ENCODE data around the gene KIF17.

GRCh38 chr1:20717384-20718422 is at the start of gene KIF17:
Gene KIF17 (minus strand): TSS chr1:20718007.
- PRO-cap: no peak

GRCh38 chr1:20875537-20876110 is 88.5 kb upstream of the HP1BP3 start:
- PRO-cap: no peak

DNA sequence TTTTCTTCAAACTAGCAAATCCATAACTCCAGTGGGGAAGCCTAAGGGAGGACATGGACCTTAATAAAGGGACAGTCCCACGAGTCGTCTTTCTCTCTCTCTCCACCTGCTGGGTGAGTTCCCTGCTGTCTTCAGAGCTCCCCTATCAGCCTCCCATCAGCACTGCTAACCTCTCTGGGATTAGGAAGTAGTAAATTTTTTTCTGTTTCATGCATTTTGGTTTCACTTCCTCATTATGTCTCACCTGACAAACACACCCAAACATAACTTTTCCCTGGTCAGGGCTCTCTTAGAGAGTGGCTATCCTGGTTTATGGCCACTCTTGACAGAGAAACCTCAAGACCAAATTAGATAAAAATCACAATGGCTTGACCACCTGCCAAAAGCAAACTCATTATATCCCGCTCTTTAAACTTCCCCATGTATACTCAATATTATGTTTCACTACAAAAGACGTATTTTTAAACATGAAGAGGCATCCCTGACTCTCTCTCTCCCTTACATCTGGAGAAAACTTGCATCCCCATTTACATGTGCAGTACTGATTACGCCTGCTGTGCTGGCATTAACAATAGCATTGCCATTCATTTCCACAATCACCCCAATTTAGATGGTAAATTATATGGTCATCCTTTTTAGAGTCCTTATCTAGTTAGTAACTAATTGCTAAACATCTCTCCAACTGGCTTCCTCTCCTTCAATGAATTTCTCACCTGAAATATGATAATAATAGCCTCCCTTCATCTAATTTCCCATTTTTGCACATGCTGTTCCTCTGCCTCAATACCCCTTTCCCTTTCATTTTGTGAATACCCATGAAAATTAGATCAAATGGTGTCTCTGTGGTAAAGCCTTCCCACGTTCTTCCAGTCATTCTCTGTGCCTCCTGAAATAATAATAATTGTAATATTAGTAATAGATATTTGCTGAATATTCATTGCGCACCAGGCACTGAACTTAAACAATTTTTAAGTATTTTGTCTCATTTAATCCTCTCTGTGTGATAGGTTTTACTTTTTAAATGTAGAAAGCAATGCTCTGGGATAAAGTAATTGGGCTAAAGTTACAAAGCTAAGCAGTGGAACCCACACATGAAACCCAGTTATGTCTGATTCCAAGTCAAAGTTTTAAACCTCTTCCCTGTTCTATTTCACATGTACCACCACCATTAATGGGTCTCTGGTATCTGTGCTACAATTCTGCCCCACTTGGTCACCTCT is 178.2 kb upstream of the HP1BP3 start:
- PRO-cap: no peak

- PRO-cap: no peak
Measured at GRCh38 chr1:21149389-21149835, 27.3 kb downstream of the EIF4G3 start.

GRCh38 chr1:21156088-21157142 is 20.3 kb downstream of the EIF4G3 start:
- PRO-cap: no peak

DNA sequence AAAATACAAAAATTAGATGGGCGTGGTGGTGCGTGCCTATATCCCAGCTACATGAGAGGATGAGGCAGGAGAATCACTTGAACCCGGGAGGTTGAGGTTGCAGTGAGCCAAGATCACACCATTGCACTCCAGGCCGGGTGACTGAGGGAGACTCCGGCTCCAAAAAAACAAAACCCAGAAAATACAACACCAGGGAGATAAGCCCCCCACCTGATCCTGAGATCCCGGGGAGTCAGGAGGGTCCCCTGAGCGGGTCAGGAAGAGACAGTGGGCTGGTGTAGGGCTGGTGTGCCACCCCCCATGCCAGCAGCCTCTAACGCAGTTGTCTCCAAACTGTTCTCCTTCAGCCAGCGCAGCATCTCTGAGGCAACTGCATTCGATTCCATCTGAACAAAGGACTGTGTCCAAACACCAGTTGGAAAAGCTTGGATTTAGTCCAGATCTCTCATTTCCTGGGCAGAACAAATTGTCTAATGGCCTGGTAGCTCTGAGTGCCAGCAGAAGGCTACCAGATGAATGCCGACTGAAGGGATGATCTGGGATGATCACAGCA is 44.0 kb upstream of the EIF4G3 start:
- PRO-cap: no peak

GRCh38 chr1:21280635-21280976 is 9.7 kb downstream of the ECE1 start:
- PRO-cap: no peak

GRCh38 chr1:21570189-21570498 is 60.9 kb downstream of the ALPL start:
- PRO-cap: no peak

GRCh38 chr1:21726844-21727488 is 56.0 kb downstream of the USP48 start:
- PRO-cap: no peak

DNA sequence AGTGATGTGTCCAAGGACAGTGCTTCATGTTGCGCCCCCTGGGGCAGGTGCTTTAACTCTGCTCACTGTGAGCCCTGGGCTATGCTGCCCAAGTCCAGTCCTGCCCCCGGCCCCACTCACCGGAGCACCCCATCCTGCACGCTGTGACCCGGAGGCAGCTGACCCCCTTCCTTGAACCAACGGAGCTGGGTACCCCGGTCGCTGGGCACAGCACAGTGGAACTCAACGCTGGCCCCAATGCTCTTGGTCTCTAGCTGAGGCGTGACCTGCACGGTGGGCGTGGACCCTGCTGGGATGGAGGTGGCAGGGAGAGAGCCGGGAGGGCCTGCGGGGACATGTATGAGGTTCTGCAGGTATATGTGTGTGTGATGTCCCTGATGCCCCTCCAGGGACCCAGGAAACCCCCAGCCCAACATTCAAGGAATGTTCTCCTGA is 24.6 kb downstream of the LDLRAD2 start:
- PRO-cap: no peak

GRCh38 chr1:21887863-21888203 is 49.3 kb downstream of the HSPG2 start:
- PRO-cap: no peak

GRCh38 chr1:21898373-21899123 is 38.6 kb downstream of the HSPG2 start:
- PRO-cap: no peak

GRCh38 chr1:21905877-21907274 is 30.7 kb downstream of the HSPG2 start:
- PRO-cap: no peak

GRCh38 chr1:21914689-21915740 is 22.1 kb downstream of the HSPG2 start:
- PRO-cap: no peak

GRCh38 chr1:21940310-21940523 is 3.1 kb upstream of the HSPG2 start:
- PRO-cap: no peak

GRCh38 chr1:22066515-22067486 is 14.3 kb downstream of the CDC42 start:
- PRO-cap: no peak

DNA sequence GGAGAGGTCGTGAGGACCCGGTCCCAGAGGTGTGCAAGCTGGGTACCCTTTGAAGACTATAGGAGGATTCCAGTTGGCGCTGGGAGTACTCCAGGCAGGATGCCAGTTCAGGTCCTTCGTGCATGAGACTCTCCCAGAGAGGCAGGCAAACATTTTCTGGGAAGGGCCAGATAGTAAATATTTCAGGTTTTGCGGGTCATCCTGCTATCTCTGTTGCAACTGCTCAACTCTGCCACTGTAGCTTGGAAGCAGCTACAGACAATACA is 116.9 kb upstream of the WNT4 start:
- PRO-cap: no peak

DNA sequence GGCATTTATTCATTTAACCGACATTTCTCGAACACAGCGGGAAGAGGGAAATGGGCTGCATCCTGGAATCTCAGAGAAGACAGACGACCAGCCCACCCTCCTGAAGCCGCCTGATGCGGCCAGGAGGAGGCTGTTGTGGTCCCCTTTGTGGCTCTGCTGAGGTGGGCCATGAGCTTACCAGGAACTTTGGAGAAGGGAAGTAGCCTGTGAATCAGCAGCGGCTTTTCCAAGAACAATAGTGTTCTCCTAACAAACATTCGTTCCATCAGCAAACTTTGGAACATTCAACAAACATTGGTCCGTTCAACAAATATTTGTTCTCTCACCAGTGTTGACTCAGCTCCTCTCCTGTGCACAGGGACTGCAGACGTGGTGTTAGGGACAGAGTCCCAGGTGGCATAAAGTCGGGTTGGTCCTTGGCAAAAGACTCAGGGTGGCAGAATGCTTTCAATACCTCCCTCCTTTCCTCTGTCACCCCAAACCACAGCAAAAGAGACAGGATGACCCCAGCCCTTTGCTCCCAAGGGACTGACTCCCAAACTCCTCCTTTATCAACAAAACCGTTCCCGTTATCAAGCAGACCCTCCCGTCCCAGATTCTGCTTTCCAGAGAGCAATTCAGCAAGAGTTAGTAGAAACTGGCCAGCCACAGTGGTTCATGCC is 103.2 kb upstream of the ZBTB40 start:
- PRO-cap: bidirectional peak, plus-strand start at position 401 of the sequence, minus-strand start at position 237 of the sequence

- PRO-cap: no peak
Measured at GRCh38 chr1:22447489-22448323, 3.9 kb upstream of the ZBTB40 start.

- PRO-cap: no peak
Measured at GRCh38 chr1:23030209-23030699, 11.0 kb downstream of the KDM1A start.